ENCODE results near the gene IL15RA.

DNA sequence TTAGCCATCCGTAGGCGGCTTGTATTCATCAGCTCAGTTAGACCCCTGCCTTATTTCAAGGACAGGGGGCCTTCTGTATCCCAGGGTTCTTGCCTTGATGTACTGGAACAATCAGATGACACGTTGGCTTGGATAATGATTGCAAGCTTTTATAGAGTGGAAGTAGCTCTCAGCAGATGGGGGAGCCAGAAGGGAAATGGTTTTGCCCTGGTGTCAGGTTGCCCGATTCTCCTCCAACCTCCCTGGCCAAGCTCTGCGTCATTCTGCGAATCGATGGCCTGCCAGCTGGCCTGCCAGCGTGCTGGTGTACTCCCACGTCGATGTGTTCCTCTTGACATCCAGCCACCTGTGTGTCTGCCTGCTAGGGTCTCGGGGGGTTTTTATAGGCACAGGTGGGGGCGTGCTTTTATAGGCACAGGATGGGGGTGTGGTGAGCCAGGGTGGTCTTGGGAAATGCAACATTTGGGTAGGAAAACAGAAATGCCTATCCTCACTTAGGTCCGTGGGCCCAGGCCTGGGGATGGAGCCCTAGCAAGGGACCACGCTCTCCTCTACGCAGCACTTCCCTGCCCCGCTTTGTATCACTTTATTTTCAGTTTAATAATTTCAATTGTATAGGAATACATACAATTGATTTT, 4.6 kb downstream of the NET1 start:
- PRO-cap = bidirectional peak, plus-strand start at position 261 of the sequence, minus-strand start at position 234 of the sequence

DNA sequence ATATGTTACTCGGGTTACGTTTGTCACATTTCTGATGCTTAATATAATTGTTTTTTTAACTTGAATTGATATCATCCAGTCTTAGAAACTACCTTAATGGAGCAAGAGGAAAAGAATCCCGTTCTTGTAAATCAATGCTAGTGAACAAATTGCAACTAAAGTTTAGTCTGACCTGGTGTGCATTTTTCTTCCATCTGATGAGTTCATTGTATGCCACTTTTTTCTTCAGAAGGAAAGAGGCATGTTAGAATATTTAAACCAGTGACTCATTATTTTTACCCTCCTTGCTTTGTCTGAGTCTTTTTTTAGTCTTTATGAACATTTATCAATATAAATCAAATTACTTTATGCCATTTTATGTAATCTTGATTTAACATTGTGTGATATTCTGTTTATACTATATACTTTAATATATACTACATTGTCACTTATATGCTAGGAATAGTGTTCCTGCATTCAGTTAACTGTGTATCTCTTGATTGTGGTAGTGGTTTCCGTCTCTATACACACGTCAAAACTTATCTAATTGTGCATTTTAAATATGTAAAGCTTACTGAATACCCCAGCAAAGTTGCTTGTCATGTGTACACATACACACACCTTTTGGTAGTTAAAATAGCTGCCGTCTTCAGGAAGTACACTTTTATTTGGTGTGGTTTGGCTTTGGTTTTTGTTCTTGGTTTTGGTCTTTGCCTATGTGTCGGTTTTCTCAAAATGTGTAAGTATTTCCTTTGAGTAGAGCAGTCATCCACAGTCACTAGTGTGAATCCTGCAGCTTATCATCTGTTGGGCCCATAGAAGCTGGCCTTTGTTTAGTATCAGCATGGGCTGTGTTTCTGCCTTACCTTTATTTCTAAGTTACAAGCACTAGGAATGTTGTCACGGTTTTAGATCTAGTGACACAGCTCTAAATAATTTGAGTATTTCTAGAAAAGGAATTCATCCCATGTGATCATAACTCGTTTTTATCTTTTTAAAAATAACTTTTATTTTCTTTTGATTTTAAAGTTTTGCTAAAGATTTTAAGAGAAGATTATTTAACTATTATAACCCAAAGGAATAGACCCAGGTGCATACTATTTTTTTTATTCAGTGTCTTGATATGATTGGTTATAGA, 35.1 kb downstream of the NET1 start:
- PRO-cap = unidirectional peak, minus-strand start at position 199 of the sequence; bidirectional peak, plus-strand start at position 725 of the sequence, minus-strand start at position 500 of the sequence; unidirectional peak, minus-strand start at position 781 of the sequence

- PRO-cap = no peak
These were observed 42.7 kb downstream of the CALML5 start for GRCh38 chr10:5456471-5457186.

DNA sequence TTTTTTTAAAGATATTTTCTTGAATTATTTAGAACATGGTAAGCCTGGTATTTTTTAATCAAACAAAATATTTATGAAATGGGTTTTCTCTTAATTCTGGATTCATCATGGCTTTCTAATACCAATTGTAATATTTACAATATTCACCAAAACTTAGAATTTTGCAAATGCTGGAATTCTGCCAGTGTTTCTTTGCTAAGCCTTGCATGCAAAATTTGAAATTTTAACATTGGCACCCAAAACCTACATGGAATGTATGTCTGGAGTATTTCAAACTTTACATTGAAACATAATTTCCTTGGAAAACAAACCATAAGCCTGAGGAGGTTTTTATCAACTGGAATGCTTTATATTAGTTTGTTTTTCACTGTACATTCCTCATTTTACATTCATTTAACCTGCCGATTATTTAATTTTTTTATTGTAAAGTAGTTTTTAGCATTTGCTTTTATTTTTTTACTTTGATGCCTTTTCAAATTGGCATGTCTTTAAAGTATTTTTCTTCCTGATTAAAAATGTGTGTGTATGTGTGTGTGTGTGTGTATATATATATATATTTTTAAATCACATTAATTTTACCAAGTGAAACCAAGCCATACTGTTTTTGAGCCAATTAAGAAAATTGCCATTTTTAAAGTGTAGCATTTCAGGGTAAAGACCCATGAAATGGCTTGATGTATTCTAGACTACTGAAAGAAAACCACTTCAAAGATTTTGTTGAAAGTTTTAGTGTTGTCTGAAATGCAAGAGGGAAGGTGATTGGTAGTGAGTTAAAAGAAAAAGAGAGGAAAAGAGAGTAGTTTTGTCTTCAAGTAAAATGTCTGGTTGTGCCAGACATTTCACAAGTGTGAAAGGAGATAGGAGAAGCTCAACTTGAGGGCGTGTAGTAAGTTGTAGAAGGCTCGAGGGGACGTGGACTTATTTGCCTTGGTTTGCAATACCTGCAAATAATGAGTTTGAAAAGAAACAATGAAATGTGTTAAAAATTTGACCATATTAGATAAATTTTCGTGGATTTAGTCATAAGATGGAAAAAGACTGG, 41.9 kb downstream of the CALML5 start:
- PRO-cap = no peak

DNA sequence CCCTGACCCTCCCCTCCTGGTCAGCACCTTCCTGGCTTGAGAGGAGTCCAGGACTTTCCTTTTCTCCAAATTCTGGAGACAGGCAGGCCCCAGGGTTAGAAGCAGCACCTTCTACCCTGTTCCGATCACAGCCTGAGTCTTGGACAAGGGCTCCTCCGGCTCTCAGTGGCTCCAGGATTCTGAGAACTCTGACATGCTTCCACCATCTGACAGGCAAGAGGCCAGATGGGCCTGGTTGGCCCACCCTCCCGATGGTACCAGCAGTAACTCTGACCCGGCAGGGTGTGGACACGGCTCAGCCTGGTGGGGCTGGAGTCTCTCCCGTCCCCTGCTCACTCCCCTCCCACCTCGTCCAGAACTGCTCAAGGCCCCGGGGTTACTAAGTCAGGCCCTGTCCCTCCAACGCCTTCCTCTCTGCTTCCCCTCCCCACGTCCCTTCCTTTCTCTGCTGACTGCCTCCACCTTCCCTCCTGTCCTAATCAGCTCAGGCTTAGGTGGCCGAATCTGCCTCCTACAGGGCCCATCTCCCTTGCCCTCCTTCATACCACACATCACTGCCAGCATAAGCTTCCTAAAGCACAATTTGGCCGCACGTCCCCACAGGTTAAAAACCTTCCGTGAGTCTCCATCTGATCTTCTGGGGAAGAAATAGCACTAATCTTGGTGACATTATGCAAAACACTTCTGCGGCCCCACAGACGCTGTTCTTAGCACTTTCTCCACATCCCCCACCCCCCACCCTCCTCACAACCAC, 12.5 kb downstream of the CALML5 start:
- PRO-cap = no peak

- PRO-cap = no peak
These were observed 11.9 kb downstream of the CALML5 start for GRCh38 chr10:5487432-5487959.

GRCh38 chr10:5493182-5494317, 5.8 kb downstream of the CALML5 start:
- PRO-cap = no peak

GRCh38 chr10:5528431-5528757, 3.6 kb downstream of the CALML3 start:
- PRO-cap = no peak

DNA sequence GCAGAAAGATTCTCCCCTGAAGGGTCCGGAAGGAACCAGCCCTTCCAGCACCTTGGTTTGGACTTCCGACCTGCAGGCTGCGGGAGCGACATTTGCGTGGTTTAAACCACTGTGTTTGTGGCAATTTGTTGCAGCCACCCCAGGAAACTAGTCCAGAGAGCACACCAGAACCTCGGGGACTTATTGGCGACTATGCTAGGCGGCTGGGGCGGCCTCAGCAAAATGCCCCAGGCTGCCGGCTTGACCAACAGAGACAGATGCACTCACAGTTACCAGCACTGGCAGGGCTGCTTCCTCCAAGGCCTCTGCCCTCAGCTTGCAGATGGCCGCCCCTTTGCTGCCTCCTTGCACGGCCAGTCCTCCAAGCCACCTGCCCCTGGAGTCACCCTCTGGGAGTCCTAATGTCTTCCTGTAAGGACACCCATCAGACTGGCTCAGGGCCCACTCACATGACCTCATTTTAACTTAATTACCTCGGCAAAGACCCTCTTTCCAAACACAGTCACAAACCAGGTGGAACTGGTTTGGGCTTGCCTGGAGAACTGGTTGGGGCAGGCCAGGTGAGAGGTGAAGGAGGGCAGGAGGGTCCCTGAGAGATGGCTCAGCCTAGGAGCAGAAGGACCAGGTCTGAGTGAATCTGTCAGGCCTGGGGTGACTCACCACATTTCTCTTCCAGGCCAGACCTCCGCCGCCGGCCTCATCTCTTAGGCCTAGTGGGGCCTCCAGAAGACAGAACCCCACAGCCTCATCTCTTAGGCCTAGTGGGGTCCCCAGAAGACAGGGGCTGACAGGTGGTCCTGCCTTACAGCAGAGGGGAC, 26.2 kb downstream of the CALML3 start:
- PRO-cap = no peak

DNA sequence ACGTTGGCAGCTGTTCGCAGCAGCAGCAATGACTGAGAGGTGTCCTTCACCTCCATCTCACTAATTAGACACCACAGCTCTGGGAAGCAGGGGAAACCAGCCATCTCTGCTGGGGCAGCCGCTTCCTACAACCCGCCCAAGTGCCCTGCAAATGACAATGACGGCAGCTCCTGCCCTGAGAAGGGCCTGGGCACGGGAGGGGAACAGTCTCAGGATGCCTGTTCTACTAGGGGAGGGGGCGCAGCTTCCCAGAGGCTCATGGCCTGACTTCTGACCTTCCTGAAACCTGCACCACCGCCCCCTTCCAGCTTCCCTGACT, 62.3 kb downstream of the CALML3 start:
- PRO-cap = no peak

DNA sequence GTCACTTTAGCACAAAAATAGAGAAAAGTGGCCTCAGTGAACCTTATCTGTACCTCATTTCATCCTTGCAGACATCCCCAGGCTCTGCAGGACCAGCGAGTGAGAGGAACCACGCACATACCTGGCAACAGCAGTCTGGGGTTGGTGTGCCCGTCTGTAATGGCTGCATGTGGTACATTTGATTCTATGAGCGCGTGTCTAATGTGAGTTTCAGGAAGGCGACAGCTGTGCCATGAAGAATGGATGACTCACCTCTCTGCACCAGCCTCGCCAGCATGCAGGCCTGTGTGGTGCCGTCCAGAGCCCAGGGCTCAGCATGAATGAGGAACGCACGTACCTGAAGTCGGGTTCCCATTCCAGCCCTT, 54.6 kb downstream of the ASB13 start:
- PRO-cap = bidirectional peak, plus-strand start at position 307 of the sequence, minus-strand start at position 161 of the sequence

GRCh38 chr10:5684927-5685852, 552 bp downstream of the TASOR2 start:
- PRO-cap = unidirectional peak, minus-strand start at chr10:5685444

DNA sequence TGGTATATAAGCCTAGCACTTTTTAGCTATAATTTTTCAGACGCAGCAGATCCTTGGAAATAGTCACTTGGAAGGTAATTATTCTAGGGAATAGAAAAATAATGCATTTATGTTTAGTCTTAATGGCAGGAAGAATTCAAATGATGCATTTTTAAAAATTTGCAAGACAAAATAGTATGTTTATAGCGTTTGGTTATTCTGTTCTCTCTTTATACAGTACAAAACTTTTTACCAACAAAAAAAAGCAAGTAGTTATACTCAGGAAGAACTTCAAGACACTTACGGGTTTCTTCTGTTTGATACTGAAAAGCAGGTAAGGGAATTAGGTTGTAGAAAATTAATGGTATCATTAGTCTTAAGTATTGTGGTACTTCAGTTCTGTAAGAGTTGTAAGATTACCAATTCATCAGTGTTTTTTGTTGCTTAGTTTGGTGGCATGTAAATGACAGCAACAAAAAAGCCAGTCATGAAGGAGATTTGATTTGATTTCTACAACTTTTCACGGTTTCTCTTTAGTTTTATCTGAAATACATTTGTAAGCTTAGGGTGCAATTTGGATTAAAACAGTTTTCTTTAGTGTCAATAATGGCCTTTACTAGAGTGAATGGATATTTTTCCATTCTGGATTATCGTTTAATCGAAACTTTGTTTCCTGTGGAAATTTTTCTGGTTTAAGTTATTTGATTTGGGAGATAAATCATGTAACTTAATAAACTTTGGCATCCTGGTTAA, 28.1 kb downstream of the TASOR2 start:
- PRO-cap = no peak

DNA sequence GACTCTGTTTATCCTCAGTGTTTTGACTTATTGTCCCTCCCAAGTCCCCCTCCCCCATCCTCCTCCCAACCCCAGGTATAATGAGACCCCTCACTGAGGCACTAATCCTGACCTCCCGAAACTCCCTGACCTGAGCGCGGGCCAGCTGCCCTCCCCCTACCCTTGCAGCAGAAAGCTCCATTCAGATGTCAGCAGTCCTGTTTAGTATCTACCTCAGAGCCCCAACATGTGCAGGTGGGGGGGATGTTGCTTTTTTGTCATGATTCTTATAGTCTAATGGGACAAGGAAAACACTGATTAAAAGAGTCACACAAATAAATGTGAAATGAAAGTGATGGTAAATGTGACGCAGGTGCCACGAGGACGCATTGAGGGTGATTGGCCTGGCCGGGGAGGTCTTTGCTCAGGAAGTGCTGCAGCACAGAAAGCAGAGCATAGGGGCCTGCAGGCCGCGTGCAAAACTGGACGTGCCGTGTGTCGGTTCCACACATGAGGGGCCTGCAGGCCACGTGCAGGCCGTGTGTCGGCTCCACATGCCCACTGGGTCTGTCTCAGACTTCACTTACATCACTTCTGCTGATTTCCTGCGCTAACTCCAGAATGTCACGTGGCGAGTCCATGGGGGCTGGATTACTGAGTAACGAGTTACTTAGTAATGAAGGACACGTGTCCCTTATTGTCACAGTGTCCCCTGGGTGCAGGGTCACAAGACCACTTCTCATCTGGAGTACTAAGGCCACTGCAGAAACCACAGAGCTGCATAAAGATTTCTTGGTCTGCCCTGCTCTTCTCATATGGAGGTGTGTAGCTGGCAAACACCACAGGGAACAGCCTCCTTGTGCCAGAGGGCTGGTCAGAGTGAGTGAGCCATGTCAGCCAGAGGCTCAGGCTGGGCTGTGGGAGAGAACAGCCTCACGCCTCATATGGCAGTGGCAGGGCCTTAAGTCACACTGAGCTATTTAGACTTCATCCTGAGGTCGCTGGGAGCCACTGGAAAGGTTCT, 61.0 kb downstream of the GDI2 start:
- PRO-cap = no peak

GRCh38 chr10:5816071-5816895, 3.0 kb upstream of the GDI2 start:
- PRO-cap = no peak

DNA sequence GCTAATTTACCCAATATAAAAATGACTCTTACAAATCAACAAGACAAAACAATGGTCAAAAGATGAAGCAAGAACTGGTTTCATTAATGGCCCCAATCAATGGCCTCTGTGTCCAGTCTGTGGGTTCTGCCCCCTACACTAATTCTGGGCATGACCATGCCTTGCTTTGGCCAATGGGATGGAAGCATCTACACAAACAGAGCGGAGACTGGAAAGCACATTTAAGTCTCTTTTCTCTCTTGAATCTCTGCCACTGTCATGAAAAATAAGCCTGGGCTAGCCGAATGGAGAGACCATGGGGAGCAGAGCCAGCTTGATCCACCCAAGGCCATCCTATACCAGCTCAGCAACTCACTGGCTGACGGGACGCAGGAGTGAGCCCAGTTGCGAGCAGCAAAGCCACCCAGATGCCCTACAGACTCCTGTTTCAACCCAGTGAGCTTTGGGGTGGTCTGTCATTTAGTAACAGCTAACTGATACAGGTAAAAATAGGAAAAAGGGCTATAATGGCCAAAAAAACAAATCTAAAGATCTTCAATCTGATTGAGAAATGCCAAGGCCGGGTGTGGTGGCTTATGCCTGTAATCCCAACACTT, 30.8 kb downstream of the ANKRD16 start:
- PRO-cap = no peak

GRCh38 chr10:5972868-5973269, 4.5 kb downstream of the IL15RA start:
- PRO-cap = unidirectional peak, plus-strand start at chr10:5973073

GRCh38 chr10:5977160-5978101, at the start of gene IL15RA:
IL15RA (minus strand) TSS chr10:5977543.
- PRO-cap = bidirectional peak, plus-strand start at chr10:5977675, minus-strand start at chr10:5977611; unidirectional peak, minus-strand start at chr10:5977935; unidirectional peak, minus-strand start at chr10:5977991; unidirectional peak, minus-strand start at chr10:5978046

DNA sequence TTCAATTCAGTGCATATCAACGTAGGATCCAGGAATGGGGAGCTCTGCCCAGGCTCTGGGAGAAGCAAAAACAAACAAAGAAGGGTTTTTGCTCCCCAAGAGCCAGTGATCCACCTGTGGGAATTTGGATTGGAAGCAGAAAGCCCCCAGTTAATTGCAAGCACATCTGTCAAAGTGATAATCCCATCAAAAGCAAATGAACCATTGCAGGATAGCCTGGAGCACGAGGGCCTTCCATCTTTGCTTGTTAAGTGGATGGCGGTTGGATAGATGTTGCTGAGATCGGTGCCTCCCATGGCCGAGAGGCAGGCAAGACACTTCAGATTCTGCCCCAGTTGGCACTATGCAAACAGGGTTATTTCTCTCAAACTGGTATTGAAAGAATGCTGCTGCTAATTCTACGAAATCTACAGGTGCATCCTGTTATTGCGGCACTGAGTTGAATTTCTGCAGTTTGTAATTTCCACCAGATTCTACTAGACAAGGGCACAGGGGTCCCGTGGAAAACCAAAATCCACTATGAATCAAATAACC, 6.8 kb upstream of the IL2RA start:
- PRO-cap = bidirectional peak, plus-strand start at position 469 of the sequence, minus-strand start at position 328 of the sequence

- PRO-cap = no peak
These were observed 36.0 kb downstream of the RBM17 start for GRCh38 chr10:6124768-6125335.